A172 (cell line): ENCODE data around the gene SOS2.

DNA sequence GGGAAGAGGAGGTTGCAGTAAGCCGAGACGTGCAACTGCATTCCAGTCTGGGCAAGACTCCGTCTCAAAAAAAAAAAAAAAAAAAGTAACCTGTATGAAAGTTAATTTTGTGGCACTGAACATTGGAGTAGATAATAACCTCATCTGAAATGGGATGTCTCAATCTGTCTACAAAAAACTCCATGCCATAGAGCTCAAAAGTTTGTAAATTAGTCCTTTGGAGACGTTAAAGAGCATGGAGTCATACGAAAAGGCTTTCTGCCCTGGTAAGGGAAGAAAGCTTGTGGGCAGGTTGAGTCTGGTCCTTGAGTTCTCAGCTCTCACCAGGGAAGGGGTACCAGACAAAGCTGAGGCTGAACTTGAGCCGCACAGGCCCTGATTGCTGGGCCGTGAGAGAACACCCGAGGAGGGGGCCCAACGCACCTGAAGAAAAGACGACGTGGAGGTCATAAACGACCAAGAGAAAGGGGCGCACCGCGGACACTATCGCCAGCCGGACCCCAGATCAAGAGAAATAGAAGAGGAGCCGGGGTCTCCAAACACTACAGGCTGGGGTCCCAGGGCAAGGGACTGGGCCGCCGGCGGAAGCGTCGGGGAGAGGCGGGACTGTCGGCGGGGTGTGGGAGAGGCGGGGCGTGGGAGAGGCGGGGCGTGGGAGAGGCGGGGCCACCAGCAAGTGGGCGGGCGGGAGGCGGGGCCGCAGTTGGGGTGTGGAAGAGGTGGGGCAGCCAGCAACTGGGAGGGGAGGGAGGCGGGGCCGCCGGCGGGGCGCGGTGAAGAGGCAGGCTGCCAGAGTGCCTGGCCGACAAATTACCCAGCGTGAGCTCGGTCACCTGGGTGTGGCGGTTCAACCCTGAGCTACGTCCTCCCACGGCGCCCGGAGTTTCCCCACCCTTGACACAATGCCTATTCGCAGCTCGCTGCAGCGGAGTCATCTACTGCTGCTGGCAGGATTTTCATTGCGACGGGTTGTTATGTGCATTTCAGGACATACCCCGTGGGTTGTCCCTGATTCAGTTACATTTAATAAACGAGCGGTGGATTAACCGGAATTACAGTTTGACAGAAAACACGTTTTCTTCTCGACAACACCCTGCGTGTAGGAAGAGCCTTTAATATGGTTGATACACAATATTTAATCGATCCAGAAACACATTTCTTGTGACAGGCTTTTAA is 15.4 kb upstream of the NEMF start:
- RAMPAGE, long total RNA = no peak

DNA sequence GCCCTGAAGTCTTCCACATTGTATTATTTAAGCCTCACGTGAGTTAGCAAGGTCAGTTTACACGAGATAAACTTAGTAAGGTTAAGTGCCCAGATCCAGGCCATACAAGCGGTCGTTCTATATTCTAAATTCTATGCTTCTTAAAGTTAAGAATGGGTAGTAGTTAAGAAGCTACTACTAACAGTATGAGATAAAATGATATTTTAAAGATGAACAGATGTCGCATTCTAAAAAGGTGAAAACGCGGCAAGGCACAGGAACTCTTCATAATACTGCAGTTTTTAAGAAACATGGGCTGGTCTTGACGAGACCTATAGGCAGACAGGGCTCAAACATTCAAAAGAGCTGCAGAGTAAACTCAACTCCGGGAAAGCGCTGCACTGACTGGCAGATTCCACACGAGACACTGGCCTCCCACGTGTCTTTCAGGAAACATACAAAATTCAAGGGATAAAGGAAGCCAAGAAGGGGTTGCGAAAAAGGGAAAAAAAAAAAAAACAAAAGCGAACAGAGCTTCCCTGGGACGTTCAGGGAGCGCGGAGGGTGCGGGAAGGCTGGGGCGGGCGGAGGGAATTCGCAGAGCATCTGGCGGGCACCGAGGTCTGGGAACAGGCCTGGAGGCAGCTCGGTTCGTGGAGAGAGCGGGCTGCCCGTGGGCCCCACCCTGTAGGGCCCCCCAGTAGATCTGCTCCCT is 636 bp upstream of the ARF6 start:
- RAMPAGE, long total RNA = no peak

- RAMPAGE, long total RNA = no peak
Measured at GRCh38 chr14:49965074-49965652, 72.3 kb downstream of the ARF6 start.

DNA sequence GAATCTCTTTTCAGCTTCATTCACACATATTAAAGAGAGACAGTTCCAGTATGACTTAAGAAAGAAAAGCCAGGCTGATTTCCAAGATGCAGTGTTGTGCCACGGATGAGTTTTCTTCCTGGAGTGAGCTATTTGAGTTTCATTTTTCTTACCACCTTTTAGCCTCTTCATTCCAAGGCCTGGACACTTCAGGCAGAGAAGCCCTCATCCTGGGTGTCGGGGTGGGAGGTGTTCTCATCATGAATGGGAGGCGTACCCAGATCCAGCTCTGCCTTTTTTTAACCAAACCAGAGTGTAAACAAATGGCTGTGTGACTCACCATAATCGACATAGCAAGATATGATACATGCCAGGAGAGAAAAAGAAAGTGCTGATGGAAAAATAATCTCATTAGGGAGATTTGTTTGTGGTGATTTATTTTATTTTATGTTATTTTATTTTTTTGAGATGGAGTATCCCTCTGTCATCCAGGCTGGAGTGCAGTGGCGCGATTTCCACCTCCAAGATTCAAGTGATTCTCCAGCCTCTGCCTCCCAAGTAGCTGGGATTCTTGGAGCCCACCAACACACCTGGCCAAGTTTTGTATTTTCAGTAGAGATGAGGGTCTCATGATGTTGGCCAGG is 80.0 kb downstream of the ARF6 start:
- RAMPAGE, long total RNA = no peak

DNA sequence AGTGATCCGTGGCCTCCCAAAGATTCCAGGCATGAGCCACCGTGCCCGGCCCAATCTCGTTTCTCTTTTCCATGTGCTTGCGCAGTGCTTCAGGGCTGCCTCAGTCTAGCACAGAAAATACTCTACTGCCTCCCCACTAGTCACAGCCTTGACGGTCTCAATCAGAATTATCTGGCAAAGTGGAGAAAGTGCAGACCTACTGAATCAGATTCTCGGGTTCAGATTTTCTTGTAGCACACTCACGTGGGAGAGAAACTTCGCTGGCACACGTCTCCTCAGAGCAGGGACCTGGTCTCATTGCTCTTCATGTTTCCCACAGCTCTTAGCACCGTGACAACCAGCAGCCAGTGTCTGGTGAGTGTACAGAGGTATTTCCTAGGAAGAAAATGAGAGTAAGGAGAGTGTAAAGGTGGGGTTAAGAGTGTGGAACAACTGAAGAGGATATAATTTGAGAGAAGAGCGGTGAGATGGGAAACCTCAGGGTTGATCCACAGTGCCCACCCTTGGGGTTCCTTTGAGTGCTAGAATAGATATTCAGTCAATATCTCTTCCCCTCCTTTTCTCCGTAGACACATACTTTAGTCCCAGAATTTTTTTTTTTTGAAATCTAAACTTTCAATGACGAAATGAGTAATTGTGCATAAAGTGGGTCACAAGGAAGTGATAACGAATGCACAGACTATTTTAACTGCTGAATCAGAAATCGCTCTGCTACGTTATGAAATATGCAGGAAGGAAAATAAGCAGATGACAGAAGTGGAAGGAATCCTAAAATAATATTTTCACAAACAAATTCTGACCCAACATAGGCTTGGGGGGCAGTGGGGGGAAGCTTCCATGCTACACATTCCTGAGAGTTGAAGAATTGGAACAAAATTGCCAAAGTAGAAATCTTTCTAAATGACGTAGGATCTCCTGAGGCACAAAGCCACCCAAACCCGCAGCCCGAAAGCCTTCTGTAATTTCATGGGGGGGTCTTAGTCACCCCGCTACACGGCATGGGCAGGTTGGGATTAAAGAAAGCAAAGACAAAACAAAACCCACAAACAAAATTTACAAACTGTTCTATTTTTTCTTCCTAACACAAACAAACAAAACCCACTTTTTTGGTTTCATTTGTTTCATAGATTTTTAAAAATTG is 89.4 kb downstream of the ARF6 start:
- RAMPAGE, long total RNA = no peak

DNA sequence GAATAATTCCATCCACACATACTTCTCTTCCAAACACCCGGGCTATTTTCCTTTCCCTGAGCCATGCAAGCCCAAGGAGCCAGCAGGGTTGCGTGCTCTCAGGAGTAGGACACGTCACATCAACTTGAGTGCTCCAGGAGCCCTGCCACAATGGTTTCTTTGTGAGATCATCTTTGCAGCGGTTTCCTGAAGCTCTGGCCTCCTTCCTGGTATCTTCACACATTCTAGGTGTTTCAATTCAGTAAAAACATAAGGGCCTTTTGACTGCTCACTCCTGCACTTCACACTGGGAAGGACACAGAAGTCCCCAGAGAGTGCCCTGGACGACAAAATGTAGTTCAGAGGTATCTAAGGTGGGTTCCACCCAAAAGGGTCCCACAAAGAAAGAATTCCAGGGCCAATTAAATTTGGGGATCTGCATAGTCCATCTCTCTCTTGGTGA is 109.0 kb downstream of the ARF6 start:
- RAMPAGE, long total RNA = no peak

DNA sequence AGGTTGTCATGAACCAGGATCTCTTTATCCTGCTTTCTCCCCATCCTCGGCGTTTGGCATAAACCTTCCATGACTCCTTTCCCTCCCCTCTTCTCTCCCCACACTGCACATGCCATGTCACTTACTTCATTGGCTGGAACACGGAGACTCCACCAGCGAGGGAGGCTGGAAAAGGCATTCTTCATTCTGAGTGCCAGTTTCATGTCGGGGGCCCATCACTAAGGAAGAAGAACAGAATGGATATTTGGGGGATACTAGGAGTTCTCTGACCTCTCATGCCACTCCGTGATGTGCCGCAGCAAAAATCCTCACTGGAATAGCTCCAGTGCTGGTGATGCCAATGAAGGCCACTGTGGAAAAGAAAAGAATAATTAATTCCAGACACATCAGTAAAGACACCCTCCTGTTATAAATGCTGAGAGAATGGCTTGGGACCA is 105.5 kb downstream of the VCPKMT start:
- RAMPAGE, long total RNA = no peak

- RAMPAGE, long total RNA = no peak
Measured at GRCh38 chr14:50043832-50044460, 72.4 kb downstream of the VCPKMT start.

DNA sequence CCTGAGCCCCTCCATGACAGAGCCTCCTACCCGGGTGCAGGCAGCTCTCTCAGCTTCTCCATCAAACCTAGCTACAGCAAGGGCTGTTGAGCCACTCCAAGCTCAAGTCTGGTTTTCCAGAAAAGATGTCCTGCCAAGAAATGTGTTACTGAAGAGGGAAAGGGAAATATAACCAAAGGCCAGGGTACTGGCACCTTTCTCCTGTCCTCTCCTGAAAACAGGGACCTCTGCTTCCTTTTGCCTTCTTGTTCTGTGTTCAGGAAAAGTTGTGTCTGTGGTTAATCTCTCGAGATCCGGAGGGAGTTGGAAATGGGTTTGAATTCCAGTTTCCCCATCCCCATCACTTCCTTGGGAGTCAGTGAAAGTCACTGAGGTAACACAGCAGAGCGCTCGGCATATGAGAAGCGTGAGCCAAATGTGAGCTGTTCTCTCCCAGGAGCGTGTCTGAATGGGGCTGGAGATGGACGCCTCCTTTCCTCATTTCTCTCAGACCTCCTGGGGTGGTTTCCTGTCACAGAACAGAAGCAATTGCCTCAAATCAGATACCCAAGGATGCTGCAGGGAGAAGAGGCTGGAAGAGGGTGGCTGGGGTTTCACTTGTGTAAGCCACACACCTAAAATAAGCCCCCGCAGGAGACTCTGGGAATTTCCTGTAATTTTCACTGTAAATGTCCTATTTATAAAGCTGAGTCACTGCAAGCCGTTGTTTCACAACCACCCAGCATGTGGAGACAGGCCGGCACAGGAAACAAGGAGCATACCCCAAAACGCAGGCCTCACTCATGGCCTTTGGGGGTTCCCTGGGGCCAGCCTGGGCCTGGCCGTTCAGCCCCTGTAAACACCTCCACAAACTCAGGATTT is 55.6 kb downstream of the VCPKMT start:
- RAMPAGE, long total RNA = no peak

GRCh38 chr14:50069255-50069754 is 47.1 kb downstream of the VCPKMT start:
- RAMPAGE, long total RNA = no peak

- RAMPAGE, long total RNA = no peak
Measured at GRCh38 chr14:50106188-50106735, 10.1 kb downstream of the VCPKMT start.

- RAMPAGE, long total RNA = no peak
Measured at GRCh38 chr14:50231457-50232582, at the start of gene SOS2. TSS of gene SOS2 (minus strand) at chr14:50231578.

GRCh38 chr14:50312437-50313016 is 403 bp downstream of the DMAC2L start:
- RAMPAGE, long total RNA = no peak

DNA sequence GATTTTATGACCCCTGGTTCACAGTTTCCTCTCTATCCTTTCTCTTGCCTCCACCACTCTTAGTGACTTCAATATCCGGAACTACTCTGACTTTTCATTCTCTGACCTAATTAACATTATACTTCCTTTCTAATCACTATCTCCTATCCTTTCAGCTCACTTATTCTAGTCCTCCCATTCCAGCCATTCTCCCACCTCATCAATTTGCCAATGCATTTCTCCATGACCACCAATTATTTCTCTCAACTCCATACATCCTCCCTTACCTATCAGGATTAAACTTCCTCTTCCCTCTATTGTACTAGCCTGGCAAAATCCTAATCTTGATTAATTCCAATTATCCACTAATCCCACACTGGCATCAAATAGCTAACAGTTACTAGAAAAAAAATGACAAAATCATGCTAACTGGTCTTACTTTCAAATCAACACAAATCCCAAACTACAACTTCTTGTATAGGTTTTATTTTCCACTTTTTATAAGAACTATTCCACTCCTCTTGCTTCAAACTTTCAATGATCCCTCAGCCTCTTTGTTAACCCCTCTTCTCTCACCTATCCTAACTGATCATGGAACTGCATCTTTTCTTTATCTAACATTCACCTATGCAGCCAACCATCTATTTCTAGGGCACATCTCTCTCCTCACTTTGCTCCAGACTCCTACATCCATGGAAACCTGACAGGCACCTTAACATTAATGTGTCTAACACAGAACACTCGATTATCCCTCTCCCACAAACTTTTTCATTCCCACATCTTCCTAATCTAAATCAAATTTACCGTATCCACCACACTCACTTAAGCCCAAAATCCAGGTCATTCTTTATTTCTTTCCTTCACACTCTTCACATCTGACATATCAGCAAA is 16.9 kb downstream of the MAP4K5 start:
- RAMPAGE, long total RNA = no peak

- RAMPAGE, long total RNA = no peak
Measured at GRCh38 chr14:50677423-50677952, 9.4 kb upstream of the SAV1 start.

DNA sequence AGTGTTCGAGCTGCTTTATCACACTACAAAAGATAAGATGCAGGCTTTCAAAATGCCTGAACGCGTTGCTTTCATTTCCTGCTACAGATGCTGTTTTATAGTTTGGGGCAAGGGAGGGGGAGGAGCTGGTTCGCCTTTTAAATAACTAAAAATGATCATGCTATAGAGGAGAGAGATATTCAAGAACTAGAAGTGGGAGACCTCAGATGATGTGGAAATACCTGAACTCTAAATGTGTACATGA is 38.8 kb downstream of the NIN start:
- RAMPAGE, long total RNA = no peak

- RAMPAGE, long total RNA = no peak
Measured at GRCh38 chr14:50860577-50861115, 11.2 kb upstream of the ABHD12B start.

GRCh38 chr14:50865502-50865917 is 6.3 kb upstream of the ABHD12B start:
- RAMPAGE, long total RNA = no peak

DNA sequence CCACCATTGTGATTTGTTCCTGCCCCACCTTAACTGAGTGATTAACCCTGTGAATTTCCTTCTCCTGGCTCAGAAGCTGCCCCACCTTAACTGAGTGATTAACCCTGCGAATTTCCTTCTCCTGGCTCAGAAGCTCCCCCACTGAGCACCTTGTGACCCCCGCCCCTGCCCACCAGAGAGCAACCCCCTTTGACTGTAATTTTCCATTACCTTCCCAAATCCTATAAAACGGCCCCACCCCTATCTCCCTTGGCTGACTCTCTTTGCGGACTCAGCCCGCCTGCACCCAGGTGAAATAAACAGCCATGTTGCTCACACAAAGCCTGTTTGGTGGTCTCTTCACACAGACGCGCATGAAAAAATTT is 24.7 kb downstream of the ABHD12B start:
- RAMPAGE, long total RNA = no peak

DNA sequence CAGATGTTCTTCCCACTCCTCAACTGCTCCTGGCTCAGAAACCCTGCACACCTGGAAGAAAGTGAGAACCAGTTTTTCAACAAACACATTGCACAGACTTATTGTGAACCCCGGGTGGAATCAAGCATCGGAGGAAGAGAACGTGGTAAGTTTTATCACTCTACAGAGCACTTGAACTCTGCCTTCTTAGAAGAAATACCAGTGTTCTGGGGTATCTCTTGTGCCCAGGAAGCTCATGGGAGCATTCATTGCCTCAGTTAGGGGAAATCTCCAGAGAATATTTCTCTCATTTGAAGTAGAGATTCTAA is 93.3 kb downstream of the TMX1 start:
- RAMPAGE, long total RNA = no peak